ENCODE measurements around a stretch of chr1.

- PRO-cap, result no peak
Measured at GRCh38 chr1:18925996-18927029, 24.0 kb upstream of the ALDH4A1 start.

- PRO-cap, result no peak
Measured at GRCh38 chr1:18955095-18955416, 1.4 kb downstream of the IFFO2 start.

DNA sequence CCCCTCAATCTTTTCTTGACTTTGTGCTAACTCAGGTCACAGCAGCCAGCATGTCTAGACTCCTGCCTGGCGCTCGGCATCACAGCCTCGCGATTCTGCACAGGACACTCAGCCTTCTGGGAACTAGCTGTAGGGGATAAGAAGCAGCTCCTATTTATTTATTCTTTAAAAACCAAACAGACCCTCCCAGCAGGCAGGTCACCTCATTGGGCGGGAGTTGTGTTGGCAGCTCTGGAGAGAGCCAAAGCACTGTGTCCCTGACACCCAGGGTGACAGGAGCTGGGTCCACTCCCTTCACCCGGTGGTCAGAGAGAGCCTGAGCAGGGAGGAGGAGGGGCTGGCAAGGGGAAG, 79.5 kb upstream of the IFFO2 start:
- PRO-cap, result no peak

DNA sequence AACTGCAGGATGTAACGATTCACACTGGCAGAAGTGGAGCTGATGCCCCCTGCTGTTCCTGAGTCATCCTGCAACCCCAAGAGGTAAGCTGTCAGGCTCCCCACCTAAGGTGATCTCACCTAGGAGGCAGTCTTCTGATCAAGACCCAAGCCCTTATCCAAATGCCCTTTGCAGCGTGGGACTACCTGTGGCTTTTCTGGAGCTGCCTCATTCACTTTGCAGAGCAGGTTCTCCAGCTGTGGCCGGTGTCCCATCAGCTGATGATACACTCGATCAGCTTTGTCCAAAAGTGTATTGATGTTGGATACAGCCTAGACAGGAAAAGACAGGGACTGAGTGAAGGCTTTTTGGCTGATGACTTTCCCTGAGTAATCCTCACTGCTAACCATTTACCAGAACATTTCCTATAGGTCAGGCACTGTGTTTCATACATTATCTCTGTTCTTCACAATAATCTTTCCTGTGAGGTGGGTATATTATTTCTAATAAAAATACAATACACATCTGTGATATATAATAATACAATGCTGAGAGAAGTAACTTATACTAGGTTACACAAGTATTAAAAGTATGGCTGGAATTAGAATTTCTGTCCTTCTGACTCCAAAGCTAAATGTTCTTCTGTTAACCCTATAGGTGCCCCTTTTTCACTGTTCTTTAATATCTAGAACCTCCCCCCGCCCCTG, 96.2 kb downstream of the UBR4 start:
- PRO-cap, result no peak

- PRO-cap, result no peak
Measured at GRCh38 chr1:19156672-19157031, 53.4 kb downstream of the UBR4 start.

GRCh38 chr1:19164788-19165029, 45.4 kb downstream of the UBR4 start:
- PRO-cap, result no peak

DNA sequence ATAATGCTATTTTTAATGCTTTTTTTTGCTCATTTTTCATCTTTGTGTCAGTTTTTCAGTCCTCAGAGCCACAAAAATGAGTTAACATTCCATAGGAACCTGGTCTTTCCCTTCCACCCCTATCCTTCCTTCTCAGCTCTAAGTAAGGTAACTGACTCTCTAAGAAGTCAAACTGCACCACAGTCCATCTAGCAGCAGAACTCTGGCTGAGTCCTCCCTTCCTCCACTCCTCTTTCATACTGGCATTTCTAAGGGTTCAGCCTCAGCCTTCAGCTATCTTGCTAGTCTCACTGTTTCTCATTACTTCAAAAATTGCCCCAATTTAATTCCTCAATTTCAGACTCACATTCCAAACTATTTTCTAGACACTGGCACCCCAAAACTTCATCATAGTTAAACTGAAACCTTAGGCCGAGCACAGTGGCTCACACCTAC, 29.4 kb downstream of the UBR4 start:
- PRO-cap, result no peak

- PRO-cap, result no peak
Measured at GRCh38 chr1:19218773-19219883, 9.1 kb upstream of the UBR4 start.

DNA sequence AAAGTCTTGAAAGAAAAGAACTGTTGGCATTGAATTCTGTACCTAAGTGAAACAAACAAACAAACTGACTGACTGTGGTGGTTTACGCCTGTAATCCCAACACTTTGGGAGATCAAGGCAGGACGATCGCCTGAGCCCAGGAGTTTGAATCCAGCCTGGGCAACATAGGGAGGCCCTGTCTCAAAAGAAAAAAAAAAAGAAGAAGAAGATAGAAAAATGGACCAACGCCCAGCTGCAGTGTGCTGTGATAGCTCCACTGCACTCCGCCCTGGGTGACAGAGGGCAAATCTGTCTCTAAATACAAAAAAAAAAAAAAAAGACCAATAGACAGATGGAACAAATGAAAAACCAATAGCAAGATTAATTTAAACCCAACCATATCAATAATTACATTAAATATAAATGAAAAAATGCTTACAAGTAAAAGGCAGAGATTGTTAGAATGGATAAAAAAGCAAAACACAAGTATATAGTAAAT, 13.9 kb downstream of the AKR7A3 start:
- PRO-cap, result no peak

GRCh38 chr1:19328515-19328714, 16.3 kb downstream of the SLC66A1 start:
- PRO-cap, result no peak

GRCh38 chr1:19338869-19339725, 27.0 kb downstream of the SLC66A1 start:
- PRO-cap, result no peak

DNA sequence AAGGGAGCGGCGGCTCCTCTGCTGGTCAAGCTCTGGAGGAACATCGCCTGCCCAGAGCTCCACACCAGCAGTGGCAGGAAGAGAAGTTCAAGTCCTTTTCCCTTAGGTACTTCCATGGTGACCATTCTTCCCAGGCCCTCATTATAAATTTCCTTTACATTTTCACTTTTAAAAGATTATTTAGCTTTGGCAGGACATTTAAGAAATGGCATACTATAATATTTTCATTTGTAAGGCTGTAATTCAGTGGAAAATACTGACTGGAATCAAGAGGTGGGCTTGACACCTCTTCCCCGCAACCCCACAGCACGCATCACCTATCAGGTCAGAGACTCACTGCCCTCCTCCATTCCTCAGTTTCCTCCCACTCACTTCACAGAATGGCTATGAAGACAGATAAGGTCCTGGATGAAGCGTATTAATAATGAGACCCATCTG, 74.7 kb downstream of the CAPZB start:
- PRO-cap, result no peak

DNA sequence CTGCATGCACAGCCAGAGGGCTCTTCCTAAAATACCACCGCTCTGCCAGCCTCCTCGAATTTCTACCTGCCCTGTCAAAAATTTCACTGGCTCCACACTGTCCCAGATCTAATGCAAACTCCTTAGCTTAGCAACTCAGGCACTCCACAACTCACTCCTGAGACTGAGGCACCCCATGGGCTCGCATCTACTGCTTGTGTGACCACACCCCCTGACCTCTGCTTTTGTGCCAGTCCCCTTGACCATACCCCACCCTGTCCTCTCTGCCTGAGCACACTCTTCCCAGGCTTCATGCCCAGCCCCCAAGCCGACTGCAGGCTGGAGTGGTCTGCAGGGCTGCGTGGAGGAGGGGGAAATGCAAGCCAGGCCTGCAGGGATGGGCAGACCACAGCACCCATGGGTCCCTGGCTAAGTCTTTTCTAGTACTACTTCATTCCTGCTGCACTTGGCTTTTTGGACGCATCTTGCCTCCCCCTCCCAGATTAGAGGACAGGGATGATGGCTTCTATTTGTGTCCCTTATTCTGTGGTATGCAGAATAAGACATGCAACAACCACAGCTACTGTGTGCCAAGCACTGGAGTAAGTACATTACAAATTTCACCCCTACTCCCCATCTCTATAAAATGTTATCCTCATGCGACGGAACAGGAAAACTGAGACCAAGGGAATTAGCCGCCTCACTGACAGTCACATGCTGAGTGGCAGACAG, 5.5 kb downstream of the CAPZB start:
- PRO-cap, result no peak

GRCh38 chr1:19639996-19640741, 3.9 kb upstream of the NBL1 start:
- PRO-cap, result no peak

- PRO-cap, result no peak
Measured at GRCh38 chr1:19642969-19643452, 1.1 kb upstream of the NBL1 start.

GRCh38 chr1:19682325-19682851, 17.7 kb downstream of the HTR6 start:
- PRO-cap, result no peak

GRCh38 chr1:19754394-19754956, 45.2 kb downstream of the TMCO4 start:
- PRO-cap, result no peak

DNA sequence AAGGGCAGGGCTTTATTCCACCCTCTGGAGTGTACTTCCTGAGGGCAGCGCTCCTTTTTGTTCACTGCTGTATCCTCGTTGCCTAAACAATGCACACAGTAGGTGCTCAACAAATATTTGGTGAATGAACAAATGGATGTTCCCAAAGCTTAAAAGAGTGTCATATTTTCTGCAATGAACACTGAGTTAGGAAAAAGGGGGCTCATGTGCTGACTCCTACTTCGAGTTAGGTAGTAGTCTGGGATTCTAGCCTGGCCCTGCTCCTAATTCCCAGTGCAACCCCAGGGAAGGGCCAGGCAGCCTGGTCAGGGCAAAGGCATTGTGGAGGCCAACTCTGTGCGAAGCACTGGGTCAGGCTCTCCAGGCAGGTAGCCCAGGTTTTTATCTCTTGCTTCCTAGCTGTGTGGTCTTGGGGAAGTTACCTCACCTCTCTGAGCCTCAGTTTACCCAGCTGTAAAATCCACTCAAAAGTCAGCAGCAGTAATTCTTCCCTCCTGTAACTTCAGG, 916 bp downstream of the TMCO4 start:
- PRO-cap, result no peak

- PRO-cap, result no peak
Measured at GRCh38 chr1:19860413-19860703, 21.8 kb upstream of the OTUD3 start.

DNA sequence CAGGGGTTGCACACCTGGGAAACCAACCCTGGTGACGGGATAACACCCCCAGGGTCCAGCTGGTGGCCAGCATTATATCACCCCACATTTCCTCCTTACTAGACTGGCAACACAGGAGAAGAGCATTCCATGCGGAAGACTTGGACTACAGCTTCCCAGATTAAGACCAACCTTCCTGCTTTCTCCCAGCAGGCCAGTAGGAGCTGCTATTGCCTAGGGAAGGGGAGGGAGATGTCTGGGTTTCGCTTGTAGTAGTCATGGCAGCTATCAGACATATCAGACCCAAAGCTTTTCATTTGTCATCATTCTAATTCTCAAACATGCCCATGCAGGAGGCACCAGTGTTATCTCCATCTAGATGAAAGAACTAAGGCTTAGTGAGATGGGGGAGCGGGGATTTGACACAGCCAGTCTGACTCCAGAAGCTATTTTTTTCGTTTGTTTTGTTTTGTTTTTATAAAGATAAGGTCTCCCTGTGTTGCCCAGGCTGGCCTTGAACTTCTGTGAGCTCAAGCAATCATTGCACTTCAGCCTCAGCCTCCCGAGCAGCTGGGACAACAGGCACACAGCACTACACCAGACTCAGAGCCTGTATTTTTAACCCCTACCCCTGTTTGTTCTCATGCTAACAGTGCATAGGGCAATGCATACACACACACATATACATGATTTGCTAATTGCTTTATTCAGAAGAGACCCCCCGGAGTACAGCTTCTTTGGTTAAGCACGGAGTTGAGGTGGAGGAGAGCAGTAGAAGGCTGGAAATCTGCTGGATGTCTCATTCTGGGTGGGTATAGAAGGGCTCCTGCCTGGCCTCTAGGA, 4.4 kb downstream of the PLA2G2A start:
- PRO-cap, result no peak